Mesenchymal stem cell of Wharton's jelly (primary cell): ENCODE measurements around the genes MYH15, DZIP3, GUCA1C and MORC1.

- CAGE, long polyA plus RNA: no peak
Measured at GRCh38 chr3:105539844-105540323, 173.2 kb downstream of the ALCAM start.

GRCh38 chr3:105784652-105785294, 84.0 kb downstream of the CBLB start:
- CAGE, long polyA plus RNA: no peak

GRCh38 chr3:105867891-105868672, 730 bp downstream of the CBLB start:
- CAGE, long polyA plus RNA: no peak

DNA sequence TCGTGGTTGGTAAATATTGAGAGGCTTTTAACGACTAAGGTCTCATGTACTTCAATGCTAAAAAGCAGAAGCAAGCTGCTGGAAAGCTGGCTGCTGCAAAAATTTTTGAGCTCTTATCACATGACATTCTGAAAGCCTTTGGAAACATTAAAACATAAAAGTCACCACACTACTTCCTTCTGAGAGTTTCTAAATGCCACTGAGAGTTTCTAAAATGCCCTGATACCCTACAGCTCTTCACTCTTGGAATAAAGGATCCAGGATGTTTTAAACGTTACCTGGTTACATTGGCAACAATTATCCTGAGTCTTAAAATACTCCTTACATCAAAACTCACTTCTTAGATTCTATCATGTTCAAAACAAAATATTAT, 39.0 kb upstream of the CBLB start:
- CAGE, long polyA plus RNA: no peak

DNA sequence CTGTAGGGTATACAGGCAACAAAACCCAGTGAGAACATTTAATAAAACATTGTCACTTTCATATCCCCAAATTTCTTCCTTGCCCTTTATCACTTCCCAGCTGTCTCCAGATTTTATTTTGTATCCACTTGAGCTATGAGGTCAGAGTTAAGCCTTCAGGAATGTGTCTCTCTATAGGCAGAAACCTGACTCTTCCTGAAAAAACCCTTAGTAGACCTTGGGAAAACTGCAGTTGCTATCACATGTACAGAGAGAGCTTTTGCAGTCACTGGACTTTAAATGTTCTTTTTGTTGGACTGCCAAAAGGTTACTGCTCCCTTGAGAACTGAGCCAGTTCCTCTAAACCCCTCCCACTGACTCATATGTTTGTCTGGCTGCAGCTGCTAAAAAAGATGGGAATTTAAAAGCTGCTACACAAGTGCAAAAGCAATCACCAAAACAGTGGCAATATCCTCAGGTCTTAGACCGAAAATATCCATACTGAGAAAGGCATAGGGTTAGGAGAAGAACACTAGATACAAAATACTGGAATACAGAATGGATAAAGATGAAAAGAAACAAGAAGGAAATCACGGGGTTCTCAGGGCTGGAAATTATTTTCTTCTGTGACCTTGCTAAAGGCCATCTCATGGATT, 169.1 kb upstream of the CCDC54 start:
- CAGE, long polyA plus RNA: no peak

GRCh38 chr3:107241197-107241843, 135.9 kb upstream of the CCDC54 start:
- CAGE, long polyA plus RNA: no peak

GRCh38 chr3:107904670-107905152, 186.1 kb downstream of the CD47 start:
- CAGE, long polyA plus RNA: no peak

GRCh38 chr3:108001462-108001892, 89.4 kb downstream of the CD47 start:
- CAGE, long polyA plus RNA: no peak

DNA sequence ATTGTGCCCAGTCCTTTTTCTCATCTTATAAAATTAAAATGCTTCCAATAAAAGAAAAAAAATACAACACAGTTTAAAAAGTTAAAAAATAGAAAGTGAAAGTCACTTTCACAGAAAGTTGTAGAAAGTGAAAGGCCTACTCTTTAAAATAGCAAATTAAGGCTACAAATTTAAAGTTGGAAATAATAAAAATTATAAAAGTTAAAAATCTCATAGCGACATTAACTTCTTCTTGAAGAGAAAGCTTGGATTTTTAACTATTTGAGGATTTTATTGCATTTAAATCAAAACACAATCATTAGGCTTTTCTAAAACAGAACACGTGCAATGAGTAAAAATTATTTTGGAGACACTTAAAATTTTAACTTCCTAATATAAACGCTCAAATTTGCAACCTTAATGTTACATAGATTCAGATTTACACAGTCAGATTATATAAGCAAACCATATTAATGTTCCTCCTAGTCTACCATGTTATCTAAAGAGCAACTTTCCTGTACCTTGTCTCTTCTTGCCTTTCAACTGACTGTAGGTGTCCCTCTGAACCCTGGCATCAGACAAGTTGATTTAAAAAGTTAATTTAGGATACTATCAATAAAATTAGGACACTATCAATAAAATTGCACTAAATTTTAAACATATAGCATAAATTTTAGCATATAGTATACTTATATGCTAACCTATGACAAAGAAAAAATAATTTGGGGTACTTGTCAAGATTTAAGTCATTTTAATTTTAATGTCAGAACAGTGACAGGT, 35.6 kb downstream of the CD47 start:
- CAGE, long polyA plus RNA: no peak

GRCh38 chr3:108136204-108137393, 45.8 kb upstream of the CD47 start:
- CAGE, long polyA plus RNA: no peak

- CAGE, long polyA plus RNA: no peak
Measured at GRCh38 chr3:108219301-108219777, 2.9 kb downstream of the IFT57 start.

- CAGE, long polyA plus RNA: no peak
Measured at GRCh38 chr3:108510380-108510970, at the start of gene MYH15. MYH15 (minus strand) TSS chr3:108510596.

DNA sequence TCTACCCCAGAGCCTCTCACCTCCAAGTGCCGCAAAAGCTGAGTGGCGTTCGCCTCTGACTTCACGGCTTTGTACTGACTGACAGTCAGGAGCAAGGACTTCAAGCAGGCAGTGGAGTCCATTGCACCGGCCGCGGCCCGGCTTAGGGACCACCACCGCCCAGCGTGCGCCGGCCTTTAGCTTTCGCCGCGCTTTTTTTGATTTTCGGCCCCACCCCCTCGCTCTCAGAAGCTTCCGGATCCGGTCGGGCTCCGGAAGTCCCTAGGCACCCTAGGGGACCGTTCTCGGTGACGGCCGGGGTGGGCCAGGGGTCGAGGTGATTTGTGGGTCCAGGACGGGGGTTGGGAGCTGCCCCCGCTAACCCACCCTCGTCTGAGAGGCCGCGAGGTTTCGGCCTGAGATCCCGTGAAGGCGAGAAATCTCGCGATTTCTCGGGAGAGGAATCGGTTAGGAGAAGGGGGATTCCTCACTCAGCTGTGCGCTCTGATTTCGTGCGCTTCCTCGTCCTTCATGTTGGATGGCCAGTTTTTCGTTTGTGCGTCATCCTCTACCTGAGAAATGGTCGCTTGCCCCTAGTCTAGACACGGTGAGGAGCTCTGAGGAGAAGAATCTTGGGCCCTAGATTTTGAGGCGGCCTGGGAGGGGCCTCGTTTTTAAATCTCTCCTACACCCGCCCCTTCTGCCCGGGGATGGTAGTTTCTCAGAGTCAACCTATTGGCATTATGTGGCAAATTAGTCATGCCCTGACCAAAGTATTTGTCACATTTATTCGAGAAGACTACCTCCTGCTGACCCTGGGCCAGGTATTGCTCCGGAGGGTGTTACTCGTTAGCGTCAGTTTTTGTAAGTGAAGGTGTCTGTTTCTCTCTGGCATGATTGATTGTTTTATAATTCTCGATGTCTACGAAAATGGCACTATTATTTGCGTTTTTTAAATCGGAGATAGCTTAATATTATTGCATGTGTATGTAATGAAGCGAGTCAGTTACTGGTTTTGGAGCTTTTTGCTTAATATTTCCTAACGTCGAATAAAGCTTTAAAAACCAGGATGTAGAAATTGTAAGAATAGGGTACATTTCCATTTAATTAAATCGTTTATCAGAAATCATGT, at the start of gene DZIP3:
DZIP3 (plus strand) TSS at position 469 of the 1,111 bp plus-strand sequence.
- CAGE, long polyA plus RNA: no peak

DNA sequence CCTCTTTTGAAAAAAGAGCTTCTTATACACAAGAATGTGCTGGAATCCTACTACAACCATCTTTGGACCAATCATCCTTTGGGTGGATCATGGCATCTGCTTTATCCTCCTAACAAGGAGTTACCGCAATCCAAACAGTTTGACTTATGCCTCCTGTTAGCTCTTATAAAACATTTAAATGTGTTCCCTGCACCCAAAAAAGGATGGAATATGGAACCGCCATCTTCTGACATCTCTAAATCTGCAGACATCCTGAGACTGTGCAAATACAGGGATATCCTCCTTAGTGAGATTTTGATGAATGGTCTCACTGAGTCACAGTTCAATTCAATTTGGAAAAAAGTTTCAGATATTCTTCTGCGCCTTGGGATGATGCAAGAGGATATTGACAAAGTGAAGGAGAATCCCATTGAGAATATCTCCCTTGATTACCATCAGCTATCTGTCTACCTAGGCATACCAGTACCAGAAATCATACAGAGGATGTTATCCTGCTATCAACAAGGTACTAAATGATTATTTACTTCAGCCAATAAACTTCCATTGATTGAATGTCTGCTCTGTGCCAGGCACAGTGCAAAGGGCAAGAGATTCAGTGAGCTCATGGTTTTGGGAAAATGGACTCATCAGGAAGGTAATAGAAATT, 54.9 kb downstream of the DZIP3 start:
- CAGE, long polyA plus RNA: no peak

GRCh38 chr3:108953654-108954119, at the start of gene GUCA1C:
GUCA1C (minus strand) TSS chr3:108953879.
- CAGE, long polyA plus RNA: no peak

GRCh38 chr3:109117805-109118524, at the start of gene MORC1:
MORC1 (minus strand) TSS chr3:109118134.
- CAGE, long polyA plus RNA: no peak

GRCh38 chr3:110964341-110964874, 107.2 kb upstream of the NECTIN3 start:
- CAGE, long polyA plus RNA: no peak

- CAGE, long polyA plus RNA: no peak
Measured at GRCh38 chr3:111071029-111071465, 569 bp upstream of the NECTIN3 start.

- CAGE, long polyA plus RNA: no peak
Measured at GRCh38 chr3:111133517-111134671, 62.3 kb downstream of the NECTIN3 start.

- CAGE, long polyA plus RNA: no peak
Measured at GRCh38 chr3:111547104-111548127, 5.4 kb downstream of the CD96 start.